Rectum (tissue), 1 donor: ENCODE results near the gene CSTF1.

- PRO-cap = no peak
Measured at GRCh38 chr20:53621354-53622428, 28.1 kb upstream of the ZNF217 start.

DNA sequence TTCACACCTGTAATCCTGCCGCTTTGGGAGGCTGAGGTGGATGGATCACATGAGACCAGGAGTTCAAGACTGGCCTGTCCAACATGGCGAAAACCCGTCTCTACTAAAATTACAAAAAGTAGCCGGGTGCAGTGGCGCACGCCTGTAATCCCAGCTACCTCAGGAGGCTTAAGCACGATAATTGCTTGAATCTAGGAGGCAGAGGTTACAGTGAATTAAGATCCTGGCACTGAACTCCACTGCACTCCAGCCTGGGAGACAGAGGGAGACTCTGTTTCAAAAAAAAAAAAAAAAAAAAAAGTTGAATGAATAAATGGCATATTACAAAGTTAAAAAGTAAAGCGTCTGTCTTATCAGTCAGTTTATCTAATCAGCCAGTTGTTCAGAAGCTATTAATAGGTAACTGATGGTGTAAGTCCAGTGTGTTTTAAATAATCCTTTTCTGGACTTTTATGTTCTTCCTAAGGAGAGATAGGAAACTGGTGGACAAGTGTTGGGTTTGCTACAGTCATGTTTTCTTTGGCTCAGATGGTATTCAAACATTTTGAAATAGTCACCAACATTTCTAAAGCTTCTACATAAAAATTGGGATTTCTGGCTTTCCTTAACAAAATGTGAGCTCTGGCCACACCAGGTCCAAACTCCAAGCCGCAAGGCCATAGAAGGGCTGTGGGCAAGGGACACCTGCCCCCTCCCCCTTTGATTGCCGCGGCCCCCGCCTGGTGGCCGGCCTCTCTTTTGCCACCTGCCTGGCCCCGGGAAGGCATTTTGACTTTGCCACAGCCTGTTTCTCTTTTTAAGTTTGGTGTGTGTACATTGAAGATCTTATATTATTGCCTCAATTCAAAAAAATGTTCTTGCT, 83.7 kb upstream of the ZNF217 start:
- PRO-cap = no peak

GRCh38 chr20:53708083-53708914, 114.7 kb upstream of the ZNF217 start:
- PRO-cap = no peak

- PRO-cap = no peak
Measured at GRCh38 chr20:53711656-53712045, 118.0 kb upstream of the ZNF217 start.

GRCh38 chr20:53777917-53778455, 184.3 kb upstream of the ZNF217 start:
- PRO-cap = no peak

- PRO-cap = unidirectional peak, minus-strand start at chr20:53869898; unidirectional peak, minus-strand start at chr20:53869926
Measured at GRCh38 chr20:53869451-53870125, 200.8 kb downstream of the BCAS1 start.

GRCh38 chr20:53872116-53873162, 198.0 kb downstream of the BCAS1 start:
- PRO-cap = no peak

- PRO-cap = no peak
Measured at GRCh38 chr20:53900220-53901028, 170.0 kb downstream of the BCAS1 start.

DNA sequence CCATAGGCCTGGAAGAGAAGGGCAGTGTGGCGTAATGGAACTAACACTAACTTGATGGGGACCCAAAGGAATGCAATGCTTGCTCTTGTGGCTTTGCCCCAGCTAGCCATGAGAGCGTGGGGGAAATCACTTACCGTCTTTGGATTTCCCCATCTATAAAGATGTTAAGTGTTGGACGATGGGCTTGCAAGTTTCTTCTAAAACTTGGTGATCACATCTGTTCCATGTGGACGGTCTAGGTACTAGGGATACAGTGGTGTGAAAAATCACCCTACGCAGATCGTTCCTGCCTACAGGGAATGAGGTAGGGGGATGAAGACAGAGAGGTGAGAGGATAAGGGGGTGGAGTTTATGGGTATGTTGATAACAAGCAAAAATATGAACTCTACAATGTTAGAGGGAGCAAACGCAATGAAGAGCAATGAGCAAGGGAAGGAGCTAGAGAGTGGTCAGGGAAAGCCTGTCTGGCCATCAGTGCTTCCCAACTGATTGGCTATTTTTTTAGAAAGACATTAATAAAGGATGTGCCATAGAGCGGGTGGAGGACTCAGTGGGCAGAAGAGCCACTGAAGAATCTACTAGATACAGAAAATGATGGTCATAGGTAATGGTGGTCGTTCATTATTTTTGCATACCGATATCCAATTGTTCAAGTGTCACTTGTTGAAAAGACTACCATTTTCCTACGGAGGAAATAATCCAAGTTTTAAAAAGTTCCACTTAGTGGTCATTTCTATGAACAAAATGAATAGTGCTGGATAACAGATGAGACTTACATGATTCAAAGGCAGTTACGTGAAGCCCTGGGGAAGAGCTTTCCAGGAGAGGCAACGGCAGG, 165.1 kb downstream of the BCAS1 start:
- PRO-cap = no peak

DNA sequence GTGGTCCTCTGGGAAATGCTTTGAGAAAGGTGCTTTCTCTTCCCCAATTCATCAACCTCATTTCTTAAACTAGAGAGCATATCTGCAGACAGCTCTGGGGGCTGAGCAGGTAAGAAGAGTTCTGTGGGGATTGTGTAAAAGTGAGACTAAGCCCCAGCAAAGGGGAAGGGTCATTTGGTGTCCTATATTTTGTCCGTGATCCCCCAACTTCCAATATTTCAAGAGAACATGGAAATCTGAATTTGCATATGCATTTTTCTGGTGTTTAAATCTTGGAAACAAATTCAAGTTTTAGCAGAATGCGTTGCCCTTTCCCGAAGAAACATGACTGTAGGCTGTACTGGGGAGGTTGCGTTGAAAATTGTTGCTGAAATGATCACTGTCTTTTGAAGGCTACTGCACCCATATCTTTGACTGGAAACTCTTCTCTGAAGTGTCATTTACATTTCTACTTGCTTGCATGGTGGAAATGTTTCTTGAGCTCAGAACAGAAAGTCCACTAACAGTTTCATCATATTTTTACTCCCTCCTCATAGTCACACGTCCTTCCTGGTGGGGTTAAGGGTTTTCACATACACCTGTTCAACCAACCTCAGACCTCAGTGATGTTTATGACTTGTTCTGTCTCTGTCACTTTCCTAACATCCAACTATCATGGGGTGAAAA, 140.3 kb downstream of the BCAS1 start:
- PRO-cap = no peak

- PRO-cap = unidirectional peak, minus-strand start at chr20:54065787
Measured at GRCh38 chr20:54065564-54066160, 4.7 kb downstream of the BCAS1 start.

GRCh38 chr20:56392336-56392843, at the start of gene CSTF1:
CSTF1 (plus strand) TSS chr20:56392645.
- PRO-cap = bidirectional peak, plus-strand start at chr20:56392677, minus-strand start at chr20:56392208

DNA sequence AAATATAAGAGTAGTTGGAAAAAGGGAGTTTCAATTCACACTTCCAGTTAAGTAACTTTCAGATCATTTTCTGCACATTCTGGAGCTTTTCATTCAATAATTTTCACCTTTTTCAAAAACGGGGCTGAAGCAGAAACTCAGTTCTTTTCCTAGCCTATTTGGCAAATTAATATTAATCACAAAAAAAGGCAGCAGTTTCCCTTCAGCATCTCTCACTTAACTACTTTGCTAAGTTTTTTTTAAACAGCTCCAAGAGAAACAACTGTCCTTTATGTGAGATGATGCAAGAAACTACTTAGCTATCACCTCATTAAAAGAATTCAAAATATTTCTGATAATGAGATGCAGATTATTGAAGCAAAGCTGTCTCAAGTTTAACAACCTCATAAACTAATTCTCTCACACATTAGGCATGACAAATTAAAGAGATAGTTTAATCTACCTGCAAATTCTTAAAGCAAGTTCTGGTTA, 11.8 kb downstream of the CASS4 start:
- PRO-cap = no peak

GRCh38 chr20:56815724-56816249, 186.7 kb downstream of the TFAP2C start:
- PRO-cap = no peak

DNA sequence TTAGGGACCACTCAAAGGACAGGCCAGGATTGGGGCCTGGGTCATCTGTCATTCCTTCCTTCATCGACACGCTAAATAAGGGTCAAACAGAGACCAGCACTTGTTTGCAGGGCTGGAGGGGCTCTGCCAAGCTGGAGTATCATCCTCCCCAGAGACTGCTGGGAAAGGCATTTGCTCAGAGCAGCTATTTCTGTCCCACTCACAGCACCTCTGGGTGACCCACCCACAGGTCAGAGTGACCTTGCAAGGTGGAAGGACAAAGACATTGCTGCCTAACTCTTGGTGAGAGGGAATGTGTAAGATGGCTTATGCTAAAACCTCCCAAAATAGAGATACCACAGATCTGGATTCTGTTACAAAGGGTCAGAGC, 109.0 kb downstream of the BMP7 start:
- PRO-cap = no peak

- PRO-cap = no peak
Measured at GRCh38 chr20:57162195-57162688, 104.2 kb downstream of the BMP7 start.

- PRO-cap = no peak
Measured at GRCh38 chr20:57250447-57251334, 15.8 kb downstream of the BMP7 start.

DNA sequence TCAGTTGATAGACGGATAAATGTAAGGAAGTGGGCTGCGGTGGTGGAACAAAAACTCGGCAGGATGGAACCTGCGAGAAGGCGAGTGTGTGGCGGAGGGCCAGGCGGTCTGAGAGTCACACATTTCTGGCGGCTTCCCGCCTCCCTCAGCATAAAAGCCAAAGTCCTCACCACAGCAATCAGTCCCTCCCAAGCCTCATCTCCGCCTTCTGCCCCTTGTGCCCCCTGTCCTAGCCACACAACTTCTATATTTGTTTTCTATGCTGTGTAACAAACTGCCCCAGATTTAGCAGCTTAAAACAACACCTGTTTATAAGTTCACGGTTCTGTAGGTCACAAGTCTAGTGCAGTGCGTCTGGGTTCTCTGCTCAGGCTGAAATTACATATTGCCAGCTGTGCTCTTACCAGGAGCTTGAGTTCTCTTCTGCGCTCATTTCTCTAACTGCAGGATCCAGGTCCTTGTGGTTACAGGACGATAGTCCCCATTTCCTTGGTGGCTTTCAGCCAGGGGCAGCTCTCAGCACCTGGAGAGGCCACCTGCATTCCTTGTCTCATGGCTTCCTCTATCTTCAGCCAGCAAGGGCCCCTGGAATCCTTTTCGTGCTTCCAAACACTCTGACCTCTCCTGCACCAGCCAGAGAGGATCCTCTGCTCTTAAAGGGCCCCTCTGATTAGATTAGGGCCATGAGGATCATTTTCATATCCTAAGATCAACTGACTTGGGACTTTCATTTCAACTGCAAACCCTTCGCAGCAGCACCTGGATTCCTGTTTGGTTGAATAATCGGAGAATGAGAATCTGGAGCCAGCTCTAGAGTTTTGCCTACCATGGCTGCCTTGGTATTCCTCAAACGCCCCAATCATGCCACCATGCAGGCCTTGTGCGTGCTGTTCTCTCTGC, 11.6 kb upstream of the SPO11 start:
- PRO-cap = no peak

DNA sequence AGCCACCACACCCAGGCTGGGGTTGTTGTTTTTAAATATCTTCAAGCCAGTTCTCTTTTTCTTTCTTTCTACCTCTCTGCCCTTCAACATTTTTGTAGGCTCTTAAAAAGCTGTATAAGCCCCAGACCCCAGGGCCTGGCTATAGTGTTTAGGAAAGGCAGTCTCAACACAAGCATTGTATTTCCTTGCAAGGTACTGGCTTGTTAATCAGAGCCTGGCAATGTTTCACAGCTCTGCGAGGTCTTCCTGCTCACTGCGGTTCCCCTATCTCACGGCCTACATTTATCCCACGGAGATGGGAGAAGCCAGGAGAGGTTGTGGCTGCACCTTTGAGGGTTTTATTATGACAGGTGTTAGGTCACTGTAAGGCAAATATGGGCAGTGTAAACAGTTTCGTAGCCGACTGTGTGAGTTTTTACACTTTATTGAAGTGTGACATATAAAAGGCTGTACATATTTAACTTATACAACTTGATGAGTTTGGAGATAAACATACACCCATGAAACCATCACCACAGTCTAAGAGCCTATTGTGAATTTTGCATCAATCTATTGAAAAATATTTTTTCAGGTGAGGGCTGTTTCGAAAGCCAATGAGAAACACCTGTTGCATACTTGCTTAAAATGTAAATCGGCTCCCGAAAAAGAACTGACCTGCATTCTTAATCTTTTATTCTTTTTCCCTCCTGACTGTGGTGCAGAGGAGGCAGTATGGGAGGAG, 7.7 kb upstream of the RBM38 start:
- PRO-cap = unidirectional peak, minus-strand start at position 255 of the sequence; unidirectional peak, minus-strand start at position 278 of the sequence

DNA sequence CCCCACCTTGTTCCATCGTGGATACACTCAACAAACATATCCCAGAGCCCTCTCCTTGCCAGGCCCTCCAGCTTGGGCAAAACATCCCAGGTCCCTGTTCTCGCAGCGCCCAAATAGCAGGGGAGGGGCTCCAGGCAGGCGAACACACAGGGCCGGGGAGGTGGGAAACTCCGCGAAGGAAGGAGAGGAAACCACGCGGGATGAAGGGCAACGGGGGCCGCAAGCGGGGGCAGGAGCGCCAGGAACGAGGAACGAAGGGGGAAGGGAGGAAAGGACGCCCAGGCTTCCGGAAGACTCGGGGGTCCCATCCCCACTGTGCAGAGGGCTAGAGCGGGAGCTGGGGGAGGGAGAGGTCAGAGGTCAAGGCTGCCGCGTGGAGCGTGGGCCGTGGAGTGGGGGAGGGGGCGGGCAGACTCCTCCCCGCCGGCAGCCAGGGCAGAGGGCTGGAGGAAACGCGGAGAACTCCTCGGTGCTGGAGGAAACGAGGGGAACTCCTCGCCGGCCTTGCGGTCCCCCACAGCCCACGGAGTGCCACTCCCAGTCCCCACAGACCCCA, 1.4 kb upstream of the RBM38 start:
- PRO-cap = no peak